GM23338 (cell line): Measurements from ENCODE around the gene IGLL1.

DNA sequence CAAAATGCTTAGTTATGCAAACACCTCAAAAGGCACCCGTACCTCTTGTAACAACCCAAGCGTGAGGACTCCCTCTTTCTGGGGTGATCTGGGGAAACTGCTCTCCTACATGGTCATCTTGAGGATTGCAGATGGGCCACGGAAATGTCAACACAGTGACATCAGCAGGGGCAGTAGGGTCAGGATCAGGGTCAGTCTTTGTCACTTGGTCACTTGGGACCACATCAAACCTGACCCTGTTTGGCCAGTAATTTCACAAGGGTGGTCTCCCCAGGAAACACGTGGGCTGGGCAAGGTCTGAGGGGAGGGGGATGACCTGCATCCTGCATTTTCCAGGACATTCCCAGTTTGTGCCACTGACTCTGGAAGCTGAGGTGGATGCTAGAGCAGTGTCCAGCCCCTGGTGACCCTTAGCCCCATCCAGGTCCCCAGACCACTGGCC lies 42.2 kb downstream of the IGLL5 start:
- PRO-cap, result no peak
- RAMPAGE, long total RNA, result no peak

DNA sequence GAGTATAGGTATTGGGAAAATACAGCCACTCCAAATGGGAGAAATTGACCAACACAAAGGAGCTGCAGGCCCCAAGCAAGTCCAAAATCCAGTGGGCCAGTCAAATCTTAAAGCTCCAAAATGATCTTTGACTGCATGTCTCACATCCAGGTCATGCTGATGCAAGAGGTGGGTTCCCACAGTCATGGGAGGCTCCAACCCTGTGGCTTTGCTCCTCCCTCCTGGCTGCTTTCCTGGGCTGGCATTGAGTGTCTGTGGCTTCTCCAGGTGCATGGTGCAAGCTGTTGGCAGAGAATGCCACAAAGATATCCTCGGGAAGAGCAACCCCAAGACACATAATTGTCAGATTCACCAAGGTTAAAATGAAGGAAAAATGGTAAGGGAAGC lies 80.7 kb downstream of the IGLL5 start:
- PRO-cap, result no peak
- RAMPAGE, long total RNA, result no peak

DNA sequence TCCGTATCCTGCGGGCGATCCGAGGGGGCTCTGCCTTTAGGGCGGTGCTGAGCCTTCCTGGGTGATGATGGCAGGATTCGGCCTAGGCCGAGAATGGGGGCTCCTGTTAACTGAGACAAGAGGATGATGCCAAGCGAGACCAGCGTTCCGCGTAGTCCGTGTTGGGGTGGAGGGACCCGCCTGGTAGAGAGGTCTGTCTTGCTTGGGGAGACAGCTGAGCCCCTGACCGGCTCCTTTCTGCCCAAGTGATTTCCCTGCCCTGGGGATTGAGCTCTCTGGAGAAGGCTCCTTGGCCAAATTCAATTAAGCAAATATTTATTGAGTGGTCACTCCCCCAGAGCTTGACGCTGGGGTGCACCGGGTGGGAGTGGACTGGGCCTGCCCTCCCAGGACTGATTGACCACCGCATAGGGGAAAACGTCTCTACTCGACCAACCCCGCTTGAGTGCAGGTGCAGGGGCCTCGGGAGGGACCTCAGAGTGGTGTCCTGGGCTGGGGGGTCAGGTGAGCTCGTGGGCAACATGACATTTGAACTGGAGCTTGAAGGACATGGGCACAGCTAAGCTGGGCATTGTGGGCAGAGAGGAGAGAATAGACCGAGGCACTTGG lies 1.0 kb downstream of the GNAZ start:
- PRO-cap, result no peak
- RAMPAGE, long total RNA, result no peak

- PRO-cap, result no peak
- RAMPAGE, long total RNA, result no peak
Measured at GRCh38 chr22:23203968-23204807, 23.9 kb downstream of the BCR start.

GRCh38 chr22:23212442-23213037 lies 32.2 kb downstream of the BCR start:
- PRO-cap, result no peak
- RAMPAGE, long total RNA, result no peak

GRCh38 chr22:23225482-23226283 lies 45.4 kb downstream of the BCR start:
- PRO-cap, result no peak
- RAMPAGE, long total RNA, result no peak

DNA sequence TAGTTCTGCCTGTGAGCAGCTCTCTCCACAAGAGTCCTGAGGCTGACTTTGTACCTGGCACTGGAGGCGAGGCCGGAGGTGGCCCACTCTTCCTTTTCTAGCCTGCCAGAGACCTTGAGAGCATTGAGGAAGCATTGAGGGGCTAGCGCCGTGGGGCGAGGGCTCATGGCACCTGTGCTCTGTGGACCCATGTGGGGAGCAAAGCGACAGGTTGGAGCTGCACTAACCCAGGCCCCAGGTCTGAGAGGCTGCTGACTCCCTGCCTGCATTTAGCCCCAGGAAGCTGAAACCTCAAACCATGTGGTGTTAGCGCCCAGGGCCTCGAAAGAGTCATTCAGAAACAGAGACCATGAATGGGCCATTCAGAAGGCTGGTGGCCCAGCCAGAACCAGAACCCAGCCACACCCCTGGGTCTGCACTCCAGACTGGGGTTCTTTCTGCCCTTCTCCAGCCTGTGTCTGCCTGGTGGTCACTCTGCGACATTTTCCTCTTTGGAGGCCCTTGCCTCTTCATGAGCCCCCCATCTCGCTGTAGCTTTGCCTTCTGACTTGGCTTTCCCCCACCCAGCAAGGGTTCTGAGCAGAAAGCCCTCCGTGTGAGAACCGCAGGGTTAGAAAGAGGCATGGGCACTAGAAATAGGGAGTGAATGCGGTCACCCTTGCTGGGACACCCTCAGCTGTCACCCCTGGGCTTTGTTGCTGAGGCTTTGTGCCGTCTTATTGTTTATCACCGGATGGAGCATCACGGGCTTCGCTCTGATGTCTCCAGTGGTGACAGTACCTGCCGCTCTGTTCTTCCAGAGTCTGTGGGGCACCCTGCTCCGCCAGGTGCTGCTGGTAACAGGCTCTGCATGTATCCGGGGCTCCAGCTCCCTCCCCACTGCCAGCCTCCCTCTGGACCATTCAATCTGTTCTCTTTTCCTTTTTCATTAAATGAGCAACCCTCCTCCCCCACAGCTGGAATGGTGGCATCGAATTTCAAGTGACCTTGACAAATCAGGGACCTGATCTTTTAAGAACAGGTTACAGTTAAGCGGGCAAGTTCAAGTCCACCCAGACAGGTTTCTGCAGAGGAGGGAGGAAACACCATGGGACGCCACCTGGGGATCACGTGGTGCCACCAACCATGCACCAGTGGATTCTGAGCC lies 88.9 kb downstream of the BCR start:
- PRO-cap, result bidirectional peak, plus-strand start at position 1,055 of the sequence, minus-strand start at position 881 of the sequence
- RAMPAGE, long total RNA, result no peak

DNA sequence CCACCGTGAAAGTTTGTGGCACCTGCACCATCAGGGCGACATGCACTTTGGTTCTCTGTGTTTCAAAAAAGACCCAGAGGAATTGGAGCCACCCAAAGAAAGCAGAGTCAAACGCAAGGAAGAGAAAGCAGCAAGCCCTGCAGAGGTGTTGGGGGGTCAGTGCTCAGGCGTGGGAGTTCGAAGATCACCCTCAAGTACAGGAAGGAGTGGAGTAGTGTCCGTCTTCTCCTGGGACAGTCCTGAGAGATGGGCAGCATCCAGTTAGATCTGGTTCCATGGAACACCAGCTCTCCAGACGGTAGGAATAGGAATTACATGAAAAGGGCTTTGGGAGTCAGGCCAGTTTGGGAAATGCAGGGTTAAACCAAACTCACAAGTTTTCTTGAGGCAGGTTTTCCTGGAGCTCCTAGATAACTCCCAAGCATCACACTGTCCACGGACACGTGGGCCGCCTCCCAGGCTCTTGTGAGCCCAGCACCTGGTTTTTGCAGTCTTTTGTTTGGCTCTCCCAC lies 89.8 kb downstream of the BCR start:
- PRO-cap, result no peak
- RAMPAGE, long total RNA, result no peak

DNA sequence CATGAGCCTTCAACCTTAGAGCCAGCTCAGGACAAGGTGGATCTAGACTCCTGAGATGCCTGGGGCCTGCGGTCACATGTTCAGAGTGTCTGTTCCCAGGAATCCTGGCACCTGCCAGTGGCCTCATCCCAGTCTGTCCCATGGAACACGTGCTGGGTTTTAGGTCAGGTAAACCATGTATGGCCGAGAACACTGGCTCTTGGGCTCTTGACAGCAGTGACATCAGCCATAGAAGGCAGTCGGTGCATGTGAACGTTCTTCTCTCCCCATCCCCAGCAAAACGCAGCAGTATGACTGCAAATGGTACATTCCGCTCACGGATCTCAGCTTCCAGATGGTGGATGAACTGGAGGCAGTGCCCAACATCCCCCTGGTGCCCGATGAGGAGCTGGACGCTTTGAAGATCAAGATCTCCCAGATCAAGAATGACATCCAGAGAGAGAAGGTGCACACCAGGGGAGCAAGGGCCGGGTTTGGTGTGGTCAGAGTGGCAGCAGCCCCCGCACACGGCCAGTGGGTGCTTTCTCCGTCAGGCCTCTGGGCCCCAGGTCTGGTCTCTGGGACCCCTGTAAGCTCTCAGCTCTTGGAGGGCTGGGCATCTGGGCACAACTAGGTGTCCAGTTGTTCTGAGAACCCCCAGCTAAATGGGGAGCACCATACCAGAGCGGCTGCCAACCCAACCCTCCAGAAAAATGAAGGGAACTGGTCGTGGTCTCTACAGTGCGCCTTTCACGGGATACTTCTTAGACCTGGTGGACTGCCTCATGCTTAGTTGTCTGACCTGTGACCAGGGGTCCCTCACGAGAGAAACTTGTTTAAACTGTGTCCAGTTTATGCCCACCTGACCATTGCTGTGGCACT lies 104.7 kb downstream of the BCR start:
- PRO-cap, result no peak
- RAMPAGE, long total RNA, result no peak

DNA sequence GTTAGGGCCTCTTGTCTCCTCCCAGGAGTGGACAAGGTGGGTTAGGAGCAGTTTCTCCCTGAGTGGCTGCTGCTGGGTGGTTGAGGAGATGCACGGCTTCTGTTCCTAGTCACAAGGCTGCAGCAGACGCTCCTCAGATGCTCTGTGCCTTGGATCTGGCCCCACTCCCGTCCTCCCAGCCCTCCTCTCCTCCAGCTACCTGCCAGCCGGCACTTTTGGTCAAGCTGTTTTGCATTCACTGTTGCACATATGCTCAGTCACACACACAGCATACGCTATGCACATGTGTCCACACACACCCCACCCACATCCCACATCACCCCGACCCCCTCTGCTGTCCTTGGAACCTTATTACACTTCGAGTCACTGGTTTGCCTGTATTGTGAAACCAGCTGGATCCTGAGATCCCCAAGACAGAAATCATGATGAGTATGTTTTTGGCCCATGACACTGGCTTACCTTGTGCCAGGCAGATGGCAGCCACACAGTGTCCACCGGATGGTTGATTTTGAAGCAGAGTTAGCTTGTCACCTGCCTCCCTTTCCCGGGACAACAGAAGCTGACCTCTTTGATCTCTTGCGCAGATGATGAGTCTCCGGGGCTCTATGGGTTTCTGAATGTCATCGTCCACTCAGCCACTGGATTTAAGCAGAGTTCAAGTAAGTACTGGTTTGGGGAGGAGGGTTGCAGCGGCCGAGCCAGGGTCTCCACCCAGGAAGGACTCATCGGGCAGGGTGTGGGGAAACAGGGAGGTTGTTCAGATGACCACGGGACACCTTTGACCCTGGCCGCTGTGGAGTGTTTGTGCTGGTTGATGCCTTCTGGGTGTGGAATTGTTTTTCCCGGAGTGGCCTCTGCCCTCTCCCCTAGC lies 109.7 kb downstream of the BCR start:
- PRO-cap, result no peak
- RAMPAGE, long total RNA, result no peak

GRCh38 chr22:23579806-23580955 lies at the start of gene IGLL1:
Gene IGLL1 (minus strand): TSS chr22:23580290.
- PRO-cap, result no peak
- RAMPAGE, long total RNA, result no peak

DNA sequence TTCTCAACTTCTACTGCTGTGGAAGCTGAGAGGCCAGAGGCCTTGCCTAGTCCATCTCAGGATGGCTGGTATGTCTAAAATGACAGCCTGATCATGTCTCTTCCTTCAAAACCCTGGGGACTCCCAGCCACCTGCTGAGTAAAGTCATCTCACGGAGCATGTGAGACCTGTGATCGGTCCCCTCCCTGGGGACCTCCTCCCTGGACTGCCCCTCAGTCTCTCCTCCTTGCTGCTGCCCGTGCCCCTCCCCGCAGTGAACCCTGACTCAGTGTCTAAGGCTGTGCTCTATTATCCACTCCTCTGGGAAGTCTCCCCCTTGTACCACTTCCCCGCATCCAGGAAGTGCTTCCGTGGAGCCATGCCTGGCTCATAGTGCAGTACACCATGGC lies 13.6 kb downstream of the SMARCB1 start:
- PRO-cap, result no peak
- RAMPAGE, long total RNA, result no peak

- PRO-cap, result no peak
- RAMPAGE, long total RNA, result no peak
Measured at GRCh38 chr22:23828667-23829332, 10.0 kb downstream of the DERL3 start.

DNA sequence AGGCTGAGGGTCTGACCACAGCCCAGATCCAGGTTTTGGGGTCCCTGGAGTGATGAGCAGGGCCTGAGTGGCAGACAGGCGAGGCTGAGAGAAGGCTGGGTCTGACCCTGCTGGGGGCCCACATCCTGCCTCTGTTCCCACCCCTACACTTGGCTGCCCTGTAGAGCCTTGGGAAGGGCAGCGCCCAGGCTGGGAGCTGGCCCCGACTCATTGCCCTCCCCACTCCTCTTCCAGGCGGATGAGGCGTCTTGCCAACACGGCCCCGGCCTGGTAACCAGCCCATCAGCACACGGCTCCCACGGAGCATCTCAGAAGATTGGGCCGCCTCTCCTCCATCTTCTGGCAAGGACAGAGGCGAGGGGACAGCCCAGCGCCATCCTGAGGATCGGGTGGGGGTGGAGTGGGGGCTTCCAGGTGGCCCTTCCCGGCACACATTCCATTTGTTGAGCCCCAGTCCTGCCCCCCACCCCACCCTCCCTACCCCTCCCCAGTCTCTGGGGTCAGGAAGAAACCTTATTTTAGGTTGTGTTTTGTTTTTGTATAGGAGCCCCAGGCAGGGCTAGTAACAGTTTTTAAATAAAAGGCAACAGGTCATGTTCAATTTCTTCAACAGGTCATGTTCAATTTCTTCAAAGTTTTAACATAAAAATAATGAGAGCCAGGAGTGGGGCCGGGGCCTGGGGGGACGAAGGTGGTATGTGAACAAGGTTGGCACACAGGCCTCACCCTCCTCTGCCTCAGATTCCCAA lies 4.7 kb downstream of the DERL3 start:
- PRO-cap, result no peak
- RAMPAGE, long total RNA, result no peak

- PRO-cap, result no peak
- RAMPAGE, long total RNA, result no peak
Measured at GRCh38 chr22:23837427-23837844, 1.4 kb downstream of the DERL3 start.

GRCh38 chr22:23847776-23848628 lies 9.2 kb upstream of the DERL3 start:
- PRO-cap, result bidirectional peak, plus-strand start at chr22:23848352, minus-strand start at chr22:23848166
- RAMPAGE, long total RNA, result no peak

- PRO-cap, result bidirectional peak, plus-strand start at chr22:23856934, minus-strand start at chr22:23856856; bidirectional peak, plus-strand start at chr22:23857225, minus-strand start at chr22:23857185; bidirectional peak, plus-strand start at chr22:23857471, minus-strand start at chr22:23857368
- RAMPAGE, long total RNA, result no peak
Measured at GRCh38 chr22:23856673-23857559, 759 bp upstream of the SLC2A11 start.

GRCh38 chr22:23979637-23980320 lies 5.5 kb upstream of the DDT start:
- PRO-cap, result no peak
- RAMPAGE, long total RNA, result no peak

DNA sequence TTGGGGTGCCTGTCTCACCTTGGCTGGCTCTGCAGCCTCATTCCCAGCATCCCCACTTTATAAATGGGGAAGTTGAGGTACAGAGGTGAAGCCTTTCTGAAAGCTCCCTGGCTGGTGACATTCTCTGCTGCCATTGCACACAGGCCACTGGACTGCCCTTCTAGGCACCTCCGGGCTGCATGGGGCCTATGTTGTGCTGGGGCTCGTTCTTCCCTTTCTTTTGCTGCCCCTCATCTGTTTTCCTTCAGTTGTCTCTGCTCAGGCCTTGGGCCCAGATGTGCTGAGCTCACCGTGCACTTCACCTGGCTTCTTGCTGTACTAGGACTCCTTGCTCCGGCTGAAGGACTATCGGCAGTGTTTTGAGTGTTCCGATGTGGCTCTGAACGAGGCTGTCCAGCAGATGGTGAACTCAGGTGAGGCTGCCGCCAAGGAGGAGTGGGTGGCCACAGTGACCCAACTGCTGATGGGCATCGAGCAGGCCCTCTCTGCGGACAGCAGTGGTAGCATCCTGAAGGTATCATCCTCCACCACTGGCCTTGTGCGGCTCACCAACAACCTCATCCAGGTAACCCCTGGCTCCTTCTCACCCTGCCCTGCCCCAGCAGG lies 59.5 kb downstream of the CABIN1 start:
- PRO-cap, result no peak
- RAMPAGE, long total RNA, result no peak

GRCh38 chr22:24146089-24146631 lies 35.1 kb upstream of the SUSD2 start:
- PRO-cap, result bidirectional peak, plus-strand start at chr22:24146553, minus-strand start at chr22:24146447
- RAMPAGE, long total RNA, result no peak